ENCODE results near the gene ERBB4.

DNA sequence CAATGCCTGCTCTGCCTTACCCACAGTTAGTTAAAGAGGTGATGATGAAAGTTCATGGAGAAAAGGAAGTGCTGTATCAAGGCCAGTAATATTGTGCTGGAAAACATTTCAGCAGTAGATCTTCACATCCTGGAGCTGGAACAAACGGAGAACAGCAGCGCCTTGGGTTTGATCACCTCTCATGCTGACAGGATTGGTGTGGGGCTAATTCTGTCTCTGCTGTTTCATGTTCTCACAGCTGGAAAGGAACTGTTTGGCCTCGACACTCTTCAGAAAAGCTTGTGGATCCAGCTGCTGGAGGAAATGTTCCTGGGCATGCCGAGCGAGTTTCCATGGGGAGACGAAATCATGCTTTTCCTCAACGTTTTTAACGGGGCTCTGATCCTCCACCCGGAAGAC, 61.5 kb upstream of the RPE start:
- PRO-cap = no peak

- PRO-cap = no peak
These were observed 28.0 kb upstream of the ACADL start for GRCh38 chr2:210253272-210253617.

- PRO-cap = no peak
These were observed 53.8 kb downstream of the ERBB4 start for GRCh38 chr2:212484704-212485239.

DNA sequence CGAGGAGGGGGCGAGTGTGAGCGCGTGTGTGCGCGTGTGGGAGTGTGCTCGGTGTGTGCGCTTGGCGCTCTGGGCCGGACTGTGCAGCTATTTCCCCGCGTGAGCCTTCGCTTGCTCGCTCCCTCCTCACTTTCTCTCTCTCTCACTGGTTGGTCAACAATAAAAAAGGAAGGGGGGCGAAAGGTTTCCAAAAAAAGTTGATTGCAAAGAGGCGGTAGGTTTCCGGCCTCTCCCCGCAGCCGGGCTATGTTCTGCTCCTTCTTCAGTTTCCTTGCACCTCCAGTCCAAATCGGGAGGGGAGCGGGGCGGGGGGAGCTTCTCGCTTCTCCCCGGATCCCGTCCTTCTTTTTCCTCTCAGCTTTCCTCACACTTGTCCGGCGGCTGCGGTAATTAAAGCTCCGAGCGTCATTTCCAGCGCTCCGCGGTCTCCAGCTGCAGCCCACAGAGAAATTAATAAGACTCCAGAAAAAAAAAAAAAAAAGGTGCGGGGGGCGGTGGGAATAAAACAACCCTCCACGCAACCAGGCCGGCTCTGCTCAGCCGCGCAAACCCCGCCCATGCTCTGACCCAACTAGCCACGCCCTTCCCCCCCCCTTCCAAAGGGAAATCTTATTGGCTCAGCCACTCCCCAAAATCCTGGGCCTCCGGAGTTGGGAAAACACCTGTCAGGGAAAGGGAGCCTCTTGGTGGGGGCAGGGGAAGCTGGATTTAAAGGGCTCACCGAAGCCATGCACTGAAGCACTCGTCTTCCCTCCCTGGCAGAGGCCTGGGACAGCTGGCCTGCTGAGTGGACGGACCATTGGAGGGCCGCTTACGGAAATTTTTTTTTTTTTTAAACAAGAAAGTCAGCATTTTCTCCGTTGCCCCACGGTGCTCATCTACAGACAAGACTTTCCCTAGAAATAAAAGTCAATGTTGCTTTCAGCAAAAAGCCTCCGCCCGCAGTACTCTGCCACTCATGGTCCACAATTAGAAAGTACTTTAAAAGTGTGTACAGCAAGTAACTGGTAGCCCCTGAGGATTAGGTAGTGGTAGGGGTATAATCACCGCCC, at the start of gene ERBB4:
Gene ERBB4 (minus strand): TSS at position 83 of the 1,052 bp plus-strand sequence.
- PRO-cap = no peak

DNA sequence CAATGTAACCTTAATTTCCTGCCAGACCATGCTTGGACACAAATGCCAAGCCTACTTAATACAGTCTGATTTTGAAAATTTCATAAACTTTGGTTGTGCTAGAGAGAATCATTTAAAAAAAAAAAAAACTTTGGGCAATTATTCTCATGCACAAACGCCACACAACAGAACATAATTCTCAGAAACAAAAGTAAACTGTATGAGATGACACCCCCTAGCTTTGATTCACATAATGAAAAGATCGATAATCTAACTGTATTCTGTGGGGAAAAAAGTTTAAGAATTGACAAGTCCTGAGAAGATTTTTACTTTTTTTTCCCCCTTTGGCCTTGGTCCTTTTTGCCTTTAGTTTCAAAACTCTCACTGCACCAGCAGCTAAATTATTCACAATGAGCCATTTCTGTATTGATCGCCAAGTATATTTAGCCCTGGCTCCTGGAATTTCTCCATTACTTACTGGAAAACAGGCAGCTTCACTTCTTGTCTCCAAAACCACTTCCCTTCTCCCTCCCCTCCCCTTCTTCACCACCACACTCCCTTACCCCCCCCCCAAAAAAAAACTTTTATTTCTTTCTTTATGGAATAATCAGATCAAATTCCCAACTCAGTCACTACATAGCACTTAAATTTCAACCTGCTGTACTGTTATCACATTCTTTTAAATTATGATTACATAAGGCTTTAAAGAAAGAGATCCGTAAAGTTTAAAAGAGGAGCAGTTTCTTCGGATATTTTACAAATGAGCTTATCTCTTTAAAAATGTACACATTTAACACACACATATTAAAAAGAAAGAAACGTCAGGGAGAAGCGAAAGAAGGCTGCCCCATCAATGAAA, 2.0 kb downstream of the IKZF2 start:
- PRO-cap = no peak

GRCh38 chr2:213157198-213157815, 5.9 kb upstream of the IKZF2 start:
- PRO-cap = no peak

DNA sequence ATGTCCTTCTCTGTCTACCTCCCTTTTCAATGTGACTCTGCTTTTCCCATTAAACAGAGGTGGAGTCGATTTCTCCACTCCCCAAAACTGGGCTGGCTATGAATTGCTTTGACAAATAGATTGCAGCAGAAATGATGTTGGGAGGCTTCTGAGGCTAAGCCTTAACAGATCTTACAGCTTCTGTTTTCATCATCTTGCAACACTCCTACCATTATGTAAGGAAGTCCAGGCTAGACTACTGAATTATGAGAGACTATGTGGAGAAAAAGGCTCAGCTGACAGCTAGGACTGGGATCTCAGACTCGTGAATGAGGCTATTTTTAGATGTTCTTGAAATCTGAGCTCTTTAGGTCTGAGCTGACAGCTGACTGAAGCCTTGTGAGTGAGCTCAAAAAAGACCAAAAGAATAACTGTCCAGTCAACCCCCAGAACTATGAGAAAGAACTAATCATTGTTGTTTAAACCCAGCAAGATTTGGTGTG, 70.3 kb downstream of the VWC2L start:
- PRO-cap = no peak

DNA sequence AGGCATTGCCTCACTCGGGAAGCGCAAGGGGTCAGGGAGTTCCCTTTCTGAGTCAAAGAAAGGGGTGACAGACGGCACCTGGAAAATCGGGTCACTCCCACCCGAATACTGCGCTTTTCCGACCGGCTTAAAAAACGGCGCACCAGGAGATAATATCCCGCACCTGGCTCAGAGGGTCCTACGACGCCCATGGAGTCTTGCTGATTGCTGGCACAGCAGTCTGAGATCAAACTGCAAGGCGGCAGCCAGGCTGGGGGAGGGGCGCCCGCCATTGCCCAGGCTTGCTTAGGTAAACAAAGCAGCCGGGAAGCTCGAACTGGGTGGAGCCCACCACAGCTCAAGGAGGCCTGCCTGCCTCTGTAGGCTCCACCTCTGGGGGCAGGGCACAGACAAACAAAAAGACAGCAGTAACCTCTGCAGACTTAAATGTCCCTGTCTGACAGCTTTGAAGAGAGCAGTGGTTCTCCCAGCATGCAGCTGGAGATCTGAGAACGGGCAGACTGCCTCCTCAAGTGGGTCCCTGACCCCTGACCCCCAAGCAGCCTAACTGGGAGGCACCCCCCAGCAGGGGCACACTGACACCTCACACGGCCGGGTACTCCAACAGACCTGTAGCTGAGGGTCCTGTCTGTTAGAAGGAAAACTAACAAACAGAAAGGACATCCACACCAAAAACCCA, 125.4 kb downstream of the BARD1 start:
- PRO-cap = no peak

DNA sequence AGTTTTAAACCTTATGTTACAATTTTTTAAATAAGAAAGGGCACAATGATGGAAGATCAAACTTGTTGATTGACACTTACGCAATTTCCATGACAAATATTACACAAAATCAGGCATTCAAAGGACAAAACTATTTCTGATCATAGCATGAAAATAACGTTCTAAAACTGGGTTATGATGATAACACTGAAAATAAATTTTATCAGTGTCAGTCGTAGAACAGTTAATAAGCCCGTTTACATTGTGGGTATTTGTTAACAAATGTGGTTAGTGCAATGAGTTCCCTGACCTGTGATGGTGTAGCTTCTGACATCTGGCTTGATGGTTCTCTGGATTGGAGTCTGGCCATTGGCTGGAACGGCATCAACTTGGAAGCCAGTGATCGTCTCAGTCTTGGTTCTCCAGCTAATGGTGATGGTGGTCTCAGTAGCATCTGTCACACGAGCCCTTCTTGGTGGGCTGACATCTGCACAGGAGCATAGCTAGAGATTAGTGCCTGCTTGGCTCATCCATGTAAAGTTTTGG, 59.6 kb downstream of the FN1 start:
- PRO-cap = no peak

DNA sequence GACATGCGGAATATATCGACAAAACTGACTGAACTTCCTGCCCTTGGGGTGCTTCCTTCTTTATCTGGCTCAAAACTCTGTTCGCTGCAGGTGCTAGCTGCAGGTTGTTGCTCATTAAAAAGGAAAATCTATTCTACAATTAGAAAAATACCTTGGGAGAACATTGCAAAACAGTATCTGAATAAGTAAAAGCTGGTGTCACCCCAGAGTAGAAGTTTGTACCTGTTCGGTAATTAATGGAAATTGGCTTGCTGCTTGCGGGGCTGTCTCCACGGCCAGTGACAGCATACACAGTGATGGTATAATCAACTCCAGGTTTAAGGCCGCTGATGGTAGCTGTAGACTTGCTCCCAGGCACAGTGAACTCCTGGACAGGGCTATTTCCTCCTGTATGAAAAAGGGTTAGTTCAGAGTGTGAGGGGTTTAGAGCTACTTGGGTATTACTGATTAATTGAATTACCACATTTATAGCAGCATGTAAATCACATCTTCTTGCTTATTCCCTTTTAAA, 52.0 kb downstream of the FN1 start:
- PRO-cap = no peak

GRCh38 chr2:215409153-215410289, 26.3 kb downstream of the FN1 start:
- PRO-cap = no peak

- PRO-cap = no peak
These were observed 15.5 kb downstream of the FN1 start for GRCh38 chr2:215420276-215420957.

DNA sequence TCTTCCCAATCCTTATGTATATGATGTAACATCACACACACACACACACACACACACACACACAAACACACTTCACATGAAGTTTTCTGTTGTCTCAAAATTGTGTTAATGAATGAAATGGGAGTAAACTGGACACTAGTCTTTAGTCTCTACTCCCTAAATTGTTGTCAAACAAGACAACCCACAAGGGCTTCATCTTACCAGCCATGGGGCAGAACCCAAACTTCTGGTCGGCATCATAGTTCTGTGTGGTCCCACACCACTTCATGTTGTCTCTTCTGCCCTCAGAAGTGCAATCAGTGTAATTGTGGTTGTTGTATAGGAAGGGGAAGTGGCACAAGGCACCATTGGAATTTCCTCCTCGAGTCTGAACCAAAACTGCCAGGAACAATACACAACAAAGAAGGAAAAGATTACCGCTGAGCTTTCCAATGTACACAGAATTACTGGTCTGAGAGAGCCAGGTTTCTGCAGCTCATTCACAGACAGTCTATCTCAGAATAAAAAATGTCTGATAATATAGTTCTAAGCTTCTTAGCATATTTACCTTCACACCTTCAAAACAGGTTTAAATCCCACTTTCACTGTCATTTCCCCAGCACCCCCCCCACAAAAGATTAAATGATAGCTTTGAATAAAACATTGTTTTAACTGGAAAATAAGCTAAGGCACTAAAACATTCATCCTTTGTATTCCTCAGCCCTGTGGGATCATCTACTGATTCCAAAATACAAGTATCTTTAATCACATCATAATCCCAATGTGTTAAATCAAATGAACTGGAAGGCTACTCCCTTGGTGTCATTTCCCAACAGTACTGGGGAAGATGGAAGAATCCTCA, 12.5 kb downstream of the FN1 start:
- PRO-cap = no peak

DNA sequence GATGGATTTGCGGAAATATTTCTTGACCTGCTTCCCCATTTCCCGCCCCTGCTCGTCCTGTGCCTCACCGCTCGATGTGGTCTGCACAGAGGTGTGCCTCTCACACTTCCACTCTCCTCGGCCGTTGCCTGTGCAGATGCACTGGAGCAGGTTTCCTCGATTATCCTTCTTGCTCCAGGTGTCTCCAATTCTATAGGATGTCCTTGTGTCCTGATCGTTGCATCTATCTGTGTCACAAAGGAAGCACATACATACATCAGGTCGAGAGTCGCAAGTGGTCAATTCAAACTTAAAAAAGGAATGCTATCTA, 7.8 kb downstream of the FN1 start:
- PRO-cap = no peak

DNA sequence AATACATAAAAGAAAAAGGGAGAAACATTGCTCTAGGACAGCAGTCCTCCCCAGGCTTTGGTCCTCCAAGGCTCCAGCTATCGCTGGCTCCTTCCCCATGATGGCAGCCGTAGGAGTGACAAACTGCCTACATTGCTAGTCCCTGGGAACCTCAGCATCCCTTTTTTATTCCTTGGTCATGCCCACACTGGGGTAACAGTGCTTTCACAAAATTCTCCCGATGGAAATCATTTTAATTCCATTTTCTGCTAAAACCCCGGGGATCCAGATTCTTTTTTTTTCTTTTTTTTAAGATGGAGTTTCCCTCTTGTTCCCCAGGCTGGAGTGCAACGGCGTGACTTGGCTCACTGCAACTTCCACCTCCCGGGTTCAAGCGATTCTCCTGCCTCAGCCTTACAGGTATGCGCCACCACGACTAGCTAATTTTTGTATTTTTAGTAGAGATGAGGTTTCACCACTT, 7.3 kb upstream of the FN1 start:
- PRO-cap = no peak

GRCh38 chr2:215511651-215512304, 75.9 kb upstream of the FN1 start:
- PRO-cap = no peak

DNA sequence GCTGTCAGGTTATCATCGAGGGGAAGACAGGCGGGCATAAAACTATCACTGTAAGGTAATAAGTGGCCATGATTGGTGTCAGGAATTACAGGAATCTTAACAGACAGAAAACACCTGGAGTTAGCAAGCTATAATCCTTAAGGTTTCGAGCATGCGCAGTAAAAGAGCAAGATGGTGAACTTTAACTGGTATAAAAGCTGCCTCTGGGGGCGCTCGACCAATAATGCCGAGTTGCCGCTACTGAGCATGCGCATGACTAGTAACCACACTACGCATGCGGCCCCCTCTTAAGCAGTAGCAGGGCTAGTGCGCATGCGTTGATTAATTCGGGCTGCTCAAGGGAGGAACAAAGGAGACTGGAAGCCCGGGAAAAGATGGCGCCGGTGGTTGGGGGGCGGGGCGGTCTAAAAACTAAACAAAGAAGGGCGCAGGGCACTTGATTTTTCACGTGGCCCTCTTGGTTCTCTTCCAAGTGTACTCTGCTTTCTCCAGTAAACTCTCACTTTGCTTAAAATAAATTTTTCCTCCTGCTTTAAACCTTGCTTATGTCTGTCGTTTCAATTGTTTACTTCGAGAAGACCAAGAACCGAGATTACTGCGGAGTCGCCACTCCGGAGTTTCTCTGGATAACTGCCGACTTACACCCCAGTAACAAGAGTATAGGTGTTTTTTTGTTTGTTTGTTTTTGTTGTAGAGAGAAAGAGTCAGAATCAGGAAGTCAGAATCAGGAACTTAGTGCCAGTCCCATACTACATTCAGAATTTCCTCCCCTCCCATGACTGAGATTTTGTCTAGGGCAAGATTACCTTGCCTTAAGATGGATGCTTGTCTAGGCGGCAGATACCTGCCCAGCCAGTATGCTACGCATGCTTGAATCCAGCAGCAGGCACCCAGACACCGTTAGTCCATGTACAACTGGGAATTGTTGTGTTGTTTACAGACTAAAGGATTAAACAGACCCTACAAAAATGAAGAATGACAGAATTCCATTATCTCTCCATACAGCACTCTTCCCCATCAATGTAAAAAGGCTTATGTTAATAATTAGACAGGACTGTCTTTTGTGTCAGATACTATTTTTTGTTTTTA, 5.8 kb downstream of the XRCC5 start:
- PRO-cap = unidirectional peak, plus-strand start at position 349 of the sequence

DNA sequence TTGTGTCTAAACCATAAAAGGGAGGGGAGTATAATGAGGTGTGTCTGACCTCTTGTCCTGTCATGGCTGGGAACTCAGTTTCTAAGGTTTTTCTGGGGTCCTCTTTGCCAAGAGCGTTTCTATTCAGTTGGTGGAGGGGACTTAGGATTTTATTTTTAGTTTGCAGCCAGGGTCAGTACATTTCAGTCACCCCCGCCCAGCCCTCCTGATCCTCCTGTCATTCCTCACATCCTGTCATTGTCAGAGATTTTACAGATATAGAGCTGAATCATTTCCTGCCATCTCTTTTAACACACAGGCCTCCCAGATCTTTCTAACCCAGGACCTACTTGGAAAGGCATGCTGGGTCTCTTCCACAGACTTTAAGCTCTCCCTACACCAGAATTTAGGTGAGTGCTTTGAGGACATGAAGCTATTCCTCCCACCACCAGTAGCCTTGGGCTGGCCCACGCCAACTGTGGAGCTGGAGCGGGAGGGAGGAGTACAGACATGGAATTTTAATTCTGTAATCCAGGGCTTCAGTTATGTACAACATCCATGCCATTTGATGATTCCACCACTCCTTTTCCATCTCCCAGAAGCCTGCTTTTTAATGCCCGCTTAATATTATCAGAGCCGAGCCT, 108.4 kb downstream of the XRCC5 start:
- PRO-cap = bidirectional peak, plus-strand start at position 286 of the sequence, minus-strand start at position 222 of the sequence

DNA sequence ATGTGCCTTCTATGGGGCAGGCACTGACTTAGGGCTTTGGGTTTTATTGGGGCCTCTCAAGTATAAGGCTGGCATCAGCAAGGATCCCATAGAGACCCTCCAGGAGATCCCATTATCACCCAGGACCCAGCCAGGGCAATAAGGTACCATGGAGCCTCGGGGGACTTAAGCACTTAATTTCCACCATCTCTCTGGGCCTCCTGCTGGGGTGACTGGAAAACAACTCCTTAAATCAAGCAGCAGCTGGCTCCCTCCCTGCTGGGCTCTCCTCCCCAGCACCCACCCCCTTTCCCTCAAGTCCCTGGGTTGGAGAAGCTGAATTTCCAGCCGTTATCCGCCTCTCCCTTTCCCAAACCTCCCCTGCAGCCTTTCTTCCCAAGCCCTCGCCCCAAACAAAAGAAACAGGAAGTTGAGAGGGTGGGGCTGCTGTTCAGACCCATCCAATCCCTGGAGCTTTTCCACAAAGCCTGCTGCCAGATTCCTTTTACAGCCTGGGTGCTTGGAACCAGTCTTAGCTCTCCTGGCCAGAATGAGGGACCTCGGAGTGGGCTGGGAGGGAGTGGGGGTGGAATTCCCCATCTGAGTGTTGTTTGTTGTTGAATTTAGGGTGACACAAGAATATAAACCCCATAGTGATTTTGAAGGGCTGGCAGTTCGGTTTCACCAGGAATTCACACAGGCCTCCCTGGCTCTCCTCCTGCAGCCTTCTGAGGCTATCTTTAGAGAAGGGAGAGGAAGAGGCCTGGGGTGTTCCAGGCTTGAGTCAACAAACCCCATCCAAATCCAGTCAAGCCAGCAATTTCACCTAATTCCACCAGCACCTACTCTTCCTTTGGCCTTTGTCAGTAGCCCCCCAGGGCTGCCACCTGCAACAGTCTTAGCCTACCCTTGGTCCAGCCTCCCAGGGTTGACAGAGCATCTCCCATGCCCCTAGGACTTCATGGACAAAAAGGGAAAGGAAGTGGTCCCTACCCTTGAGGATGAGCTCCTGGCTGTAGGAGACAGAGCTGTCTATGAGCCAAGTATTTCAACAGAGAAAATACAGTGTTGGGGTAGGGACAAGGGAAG, 32.2 kb downstream of the MARCHF4 start:
- PRO-cap = no peak

GRCh38 chr2:216486602-216487258, 11.9 kb upstream of the RPL37A start:
- PRO-cap = no peak

Measured in SEM (cell line).